ENCODE measurements around a stretch of chr12.

DNA sequence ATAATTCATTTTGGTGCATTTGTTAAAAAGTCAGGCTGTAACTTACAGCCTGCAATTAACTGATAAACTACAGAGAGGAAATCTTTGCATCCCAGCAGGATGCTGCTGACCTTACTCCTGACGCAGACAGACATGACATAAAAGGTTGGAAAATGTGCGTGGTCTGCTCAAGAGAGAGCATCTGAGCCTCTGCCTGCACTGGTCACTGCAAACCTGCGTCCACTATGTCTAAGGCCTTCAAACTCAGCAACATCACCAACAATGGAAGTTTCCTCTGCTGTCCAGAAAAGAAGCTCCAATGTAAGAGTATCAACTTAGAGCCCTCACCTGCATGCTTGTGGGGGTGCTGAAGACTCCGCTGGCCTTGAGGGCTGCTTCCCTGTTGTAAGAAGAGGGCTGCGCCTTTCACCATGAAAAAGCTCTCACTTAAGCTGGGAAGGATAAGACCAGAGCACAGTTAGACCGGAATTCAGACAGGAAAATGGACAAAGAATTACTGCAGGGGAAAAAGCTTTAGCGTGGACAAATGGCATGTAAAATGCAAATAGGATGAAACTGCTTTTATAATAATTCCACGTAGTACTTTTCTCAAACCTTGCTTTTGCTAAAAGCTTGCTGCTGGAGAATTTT, 34.3 kb downstream of the SSH1 start:
- PRO-cap: no peak

DNA sequence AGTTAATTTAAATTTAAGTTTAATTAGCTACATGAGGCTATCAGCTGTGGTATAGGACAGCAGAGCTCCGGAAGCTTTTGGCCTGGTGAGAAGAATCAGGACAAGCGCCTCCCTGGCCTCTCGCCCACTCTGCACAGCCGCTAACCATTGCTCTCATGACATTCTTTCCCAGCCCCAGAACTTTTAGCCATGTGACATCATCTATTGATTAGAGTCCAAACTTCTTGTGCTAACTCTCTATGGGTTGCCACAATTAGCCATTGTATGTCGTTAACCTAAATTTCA, 23.6 kb downstream of the SSH1 start:
- PRO-cap: no peak

- PRO-cap: no peak
Observed at GRCh38 chr12:109099244-109099762, 1.9 kb downstream of the UNG start.

DNA sequence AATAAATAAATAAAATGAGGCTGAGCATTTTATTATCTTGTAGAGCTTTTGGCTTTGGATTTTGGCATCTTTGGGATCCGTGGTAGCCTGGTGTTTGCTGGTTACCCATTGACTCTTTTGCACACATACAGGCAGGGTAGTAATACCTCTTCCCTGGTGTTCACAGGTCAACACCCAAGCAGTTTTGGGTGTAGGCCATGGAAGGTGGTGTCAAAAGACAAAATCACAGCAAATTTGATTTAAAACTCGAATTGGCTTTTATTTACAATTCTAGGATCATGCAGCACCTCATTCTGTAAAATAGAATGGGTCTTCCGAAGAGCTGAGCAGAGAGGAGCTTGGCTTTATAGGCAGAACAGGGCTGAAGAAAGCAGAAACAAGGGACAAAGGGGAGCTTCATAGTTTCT, 27.9 kb downstream of the ACACB start:
- PRO-cap: no peak

GRCh38 chr12:109154404-109155449, 38.3 kb downstream of the ACACB start:
- PRO-cap: bidirectional peak, plus-strand start at chr12:109154681, minus-strand start at chr12:109154559; bidirectional peak, plus-strand start at chr12:109155260, minus-strand start at chr12:109155116

DNA sequence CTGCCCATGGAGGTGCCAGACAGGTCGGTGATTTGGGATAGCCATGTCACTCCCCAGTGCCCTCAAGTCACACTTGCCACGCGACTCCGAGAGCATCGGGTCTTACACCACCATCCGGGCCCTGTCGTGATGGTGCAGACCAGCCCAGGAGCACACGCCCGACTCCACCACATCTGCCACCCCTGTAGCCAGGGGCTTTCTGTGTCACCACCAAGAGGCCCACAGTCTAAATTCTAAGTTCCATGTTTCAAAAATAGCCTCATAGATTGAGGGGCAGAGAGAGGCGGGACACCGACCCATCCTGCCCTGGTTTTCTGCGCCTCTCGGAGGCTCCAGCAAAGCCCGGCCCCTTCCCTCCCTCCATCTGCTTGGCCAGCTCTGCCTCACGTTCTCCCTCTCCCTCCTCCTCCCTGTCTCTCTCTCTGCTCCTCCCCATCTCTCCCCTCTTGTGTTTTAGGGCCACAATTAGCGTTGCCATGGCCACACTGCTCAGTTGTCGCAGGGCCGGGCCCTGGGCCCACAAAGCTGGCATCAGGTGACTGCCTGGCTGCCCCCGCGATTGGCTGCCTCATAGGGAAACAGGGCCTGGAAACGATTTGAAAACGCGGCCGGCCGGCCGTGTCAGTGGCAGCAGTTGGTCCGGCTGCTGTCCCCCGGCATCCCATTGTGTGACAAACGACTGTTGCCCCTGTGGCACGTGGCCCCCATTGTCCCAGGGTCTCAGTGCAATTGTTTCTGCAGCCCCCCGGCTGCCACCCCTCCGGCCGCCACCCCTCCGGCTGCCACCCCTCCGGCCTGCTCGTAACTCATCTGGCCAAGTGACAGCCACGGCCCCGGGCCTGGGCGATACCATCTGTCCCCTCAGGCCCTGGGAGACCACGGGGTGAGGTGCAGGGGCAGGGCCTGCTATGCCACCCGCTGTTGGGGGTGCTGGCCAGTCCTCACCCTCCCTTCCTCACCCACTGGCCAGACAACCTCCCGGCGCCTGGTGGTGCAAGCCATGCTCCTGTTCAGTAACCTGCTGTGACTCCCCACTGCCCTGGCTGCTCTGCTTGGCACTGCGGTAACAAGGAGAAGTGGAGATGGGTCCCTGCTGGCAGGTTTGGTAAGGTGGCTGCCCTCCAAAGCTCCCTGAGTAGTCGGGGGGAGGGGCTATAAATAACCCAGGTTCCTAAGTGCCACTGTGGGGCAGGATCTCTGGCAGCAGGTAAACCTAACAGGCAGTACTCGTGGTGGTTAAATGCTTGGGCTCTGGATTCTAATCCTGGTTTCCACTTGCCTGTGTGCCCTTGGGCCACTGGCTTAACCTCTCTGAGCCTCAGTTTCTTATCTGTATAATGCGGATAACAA, 17.4 kb downstream of the FOXN4 start:
- PRO-cap: bidirectional peak, plus-strand start at position 599 of the sequence, minus-strand start at position 364 of the sequence

- PRO-cap: no peak
Observed at GRCh38 chr12:109310335-109310838, 1.3 kb upstream of the FOXN4 start.

DNA sequence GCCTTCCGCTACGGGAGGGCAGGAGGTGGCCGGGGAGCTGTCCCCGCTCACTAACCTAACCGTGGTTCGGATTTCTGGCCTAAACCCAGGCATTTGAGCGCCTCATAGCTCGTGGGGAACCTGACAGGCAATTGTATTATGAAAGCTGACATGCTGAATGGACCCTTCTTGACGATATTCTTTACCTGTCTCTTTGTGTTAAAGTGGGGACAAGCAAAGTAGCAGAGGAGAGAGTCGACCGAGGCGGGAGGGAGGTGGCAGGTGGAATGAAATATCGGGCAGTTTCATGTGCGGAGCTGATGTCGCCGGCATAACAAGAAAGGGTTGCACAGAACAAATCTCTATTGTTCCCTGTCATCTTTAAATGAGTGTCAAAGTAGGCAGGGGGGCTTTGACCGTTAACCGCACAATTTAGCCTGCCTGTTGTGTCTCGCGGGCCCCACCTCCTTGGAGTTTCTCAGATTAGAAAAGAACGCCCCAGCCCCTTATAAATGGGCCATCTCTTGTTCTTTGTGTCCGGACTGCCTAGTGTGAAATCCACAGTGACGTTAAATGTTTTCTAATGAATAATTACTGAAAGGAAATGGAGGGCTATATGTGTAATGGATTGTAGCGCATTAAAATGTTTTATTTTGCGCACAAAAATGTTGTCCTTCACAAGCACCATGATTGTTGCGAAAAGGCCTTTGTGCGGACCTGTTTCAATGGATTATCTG, 11.5 kb downstream of the MYO1H start:
- PRO-cap: no peak

GRCh38 chr12:109459227-109459490, 17.9 kb downstream of the KCTD10 start:
- PRO-cap: unidirectional peak, minus-strand start at chr12:109459423

GRCh38 chr12:109520822-109521799, 43.7 kb downstream of the UBE3B start:
- PRO-cap: no peak

DNA sequence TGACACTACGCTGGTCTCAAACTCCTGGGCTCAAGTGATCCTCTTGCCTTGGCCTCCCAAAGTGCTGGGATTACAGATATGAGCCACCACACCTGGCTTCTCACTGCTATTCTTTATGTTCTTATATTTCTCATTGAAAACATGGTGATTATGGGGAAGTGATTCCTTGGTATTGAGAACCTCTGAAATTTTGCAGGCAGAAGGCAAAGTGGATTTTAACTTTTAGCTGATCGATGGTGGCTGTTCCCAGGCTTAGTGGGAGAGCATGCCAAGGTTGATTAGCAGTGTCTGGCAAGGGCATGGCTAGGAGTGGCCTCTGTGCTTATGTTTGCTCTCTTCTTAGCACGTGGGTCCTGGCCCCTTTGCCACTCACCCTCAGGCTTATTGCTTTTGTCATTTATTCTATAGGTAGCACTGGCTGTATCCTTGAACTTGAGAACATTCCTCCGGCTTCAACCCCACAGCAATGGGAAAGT, 2.0 kb downstream of the MVK start:
- PRO-cap: no peak

DNA sequence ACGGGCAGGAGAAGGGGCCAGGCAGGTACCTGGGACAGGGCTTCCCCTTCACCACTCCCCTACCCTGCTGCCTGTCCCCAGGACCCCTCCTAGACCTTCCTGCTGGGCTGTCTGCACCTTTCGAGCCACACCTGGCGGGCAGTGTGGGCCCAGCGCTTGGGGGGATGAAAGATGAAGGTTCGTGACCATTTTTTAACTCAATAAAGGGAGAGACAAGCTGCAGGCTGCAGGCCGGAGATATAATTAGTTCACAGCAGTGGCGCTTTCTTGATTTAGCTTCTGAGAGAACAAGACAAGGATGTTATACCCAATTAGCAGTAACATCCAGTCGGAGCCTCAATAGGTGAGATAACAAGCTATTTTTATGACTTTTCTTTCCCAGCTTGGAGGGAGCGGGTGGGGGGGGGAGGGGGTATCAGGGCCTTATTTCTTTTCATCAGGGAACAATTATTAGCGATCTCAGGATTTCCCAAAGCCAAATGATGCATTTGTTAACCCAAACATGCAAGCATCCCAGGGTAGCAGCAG, 9.0 kb downstream of the FAM222A start:
- PRO-cap: no peak

DNA sequence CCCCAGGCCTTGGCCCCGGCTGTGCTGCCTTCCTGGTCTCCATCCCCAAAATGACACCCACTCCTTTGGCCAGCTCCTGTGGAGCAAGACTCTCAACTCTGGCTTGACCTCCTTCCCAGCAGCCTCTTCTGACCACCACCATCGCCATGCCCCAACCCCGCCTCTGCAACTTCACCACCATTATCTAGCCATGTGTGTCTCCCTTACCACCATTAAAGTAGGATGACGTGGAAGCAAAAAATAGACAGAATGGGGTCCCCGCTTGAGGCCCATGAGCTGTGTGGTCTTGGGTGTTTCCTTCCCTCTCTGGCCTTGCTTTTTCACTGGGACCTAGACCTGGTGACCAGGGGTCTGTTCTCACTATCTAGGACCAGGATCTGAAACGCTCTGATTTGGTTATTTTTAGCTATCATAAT, 30.7 kb downstream of the FAM222A start:
- PRO-cap: no peak

DNA sequence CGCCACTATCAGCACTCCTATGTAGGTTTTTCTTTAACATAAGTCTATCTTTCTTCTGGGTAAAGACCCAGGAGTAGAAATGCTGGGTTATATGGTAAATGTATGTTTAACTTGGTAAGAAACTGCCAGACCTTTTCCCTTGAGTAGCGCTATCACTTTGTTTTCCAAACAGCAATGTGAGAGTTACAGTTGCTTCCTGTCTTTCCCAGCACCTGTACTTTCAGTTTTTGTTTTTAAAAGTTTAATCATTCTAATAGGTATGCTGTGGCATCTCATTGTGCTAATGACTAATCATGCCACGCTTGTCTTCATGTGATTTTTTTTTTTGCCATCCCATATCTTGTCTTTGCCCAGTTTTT, 28.2 kb downstream of the GIT2 start:
- PRO-cap: no peak

DNA sequence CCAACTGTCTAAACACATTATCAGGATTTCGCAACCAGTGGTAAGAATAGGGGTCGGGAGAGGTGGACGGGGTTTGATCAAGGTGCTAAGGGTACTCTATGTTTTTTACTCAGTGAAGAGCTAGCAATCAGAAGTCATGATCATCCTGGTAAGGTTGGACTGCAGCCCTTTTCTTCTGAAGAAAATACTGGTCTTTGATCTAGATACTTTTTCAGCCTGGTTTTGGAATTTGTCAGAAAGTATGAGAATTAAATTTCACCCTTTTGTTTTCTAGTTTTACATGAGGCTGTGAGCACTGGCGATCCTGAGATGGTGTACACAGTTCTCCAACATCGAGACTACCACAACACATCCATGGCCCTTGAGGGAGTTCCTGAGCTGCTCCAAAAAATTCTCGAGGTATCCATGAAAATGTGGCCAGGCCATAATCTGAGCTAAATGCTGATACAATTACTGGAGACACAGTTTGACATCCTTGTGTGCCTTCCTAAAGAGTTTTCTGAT, 13.7 kb downstream of the ANKRD13A start:
- PRO-cap: no peak

GRCh38 chr12:110015277-110015632, 16.0 kb downstream of the ANKRD13A start:
- PRO-cap: no peak

- PRO-cap: no peak
Observed at GRCh38 chr12:110028272-110028734, 20.0 kb downstream of the C12orf76 start.

GRCh38 chr12:110072957-110074100, 25.0 kb upstream of the C12orf76 start:
- PRO-cap: unidirectional peak, minus-strand start at chr12:110073268

DNA sequence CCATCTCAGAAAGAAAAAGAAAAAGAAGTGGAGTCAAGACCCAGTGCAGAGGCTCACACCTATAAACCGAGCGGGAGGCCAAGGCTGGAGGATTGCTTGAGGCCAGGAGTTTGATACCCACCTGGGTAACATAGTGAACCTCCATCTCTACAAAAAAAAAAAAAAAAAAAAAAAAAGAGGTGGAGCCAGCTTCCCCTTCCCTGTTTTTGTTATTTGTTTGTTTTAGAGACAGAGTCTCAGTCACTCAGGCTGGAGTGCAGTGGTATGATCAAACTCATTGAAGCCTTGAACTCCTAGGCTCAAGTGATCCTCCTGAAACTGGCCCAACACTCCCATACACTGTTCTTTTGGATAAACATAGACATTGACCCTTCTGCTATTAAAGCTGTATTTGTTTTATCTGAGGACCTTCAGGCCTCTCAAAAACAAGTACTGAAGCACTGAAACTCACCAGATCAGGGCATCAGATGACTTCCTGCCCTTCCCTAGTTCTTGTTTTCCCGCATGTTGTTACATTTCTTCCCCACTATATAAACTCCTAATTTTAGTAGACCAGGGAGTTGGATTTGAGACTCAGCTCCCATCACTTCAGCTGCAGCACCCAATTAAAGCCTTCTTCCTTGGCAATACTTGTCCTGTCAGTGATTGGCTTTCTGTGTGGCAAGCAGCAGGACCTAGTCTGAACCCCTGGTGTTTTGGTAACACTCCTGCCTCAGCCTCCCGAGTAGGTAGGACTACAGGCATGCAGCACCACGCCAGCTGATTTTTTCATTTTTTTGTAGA, 12.7 kb upstream of the IFT81 start:
- PRO-cap: no peak

DNA sequence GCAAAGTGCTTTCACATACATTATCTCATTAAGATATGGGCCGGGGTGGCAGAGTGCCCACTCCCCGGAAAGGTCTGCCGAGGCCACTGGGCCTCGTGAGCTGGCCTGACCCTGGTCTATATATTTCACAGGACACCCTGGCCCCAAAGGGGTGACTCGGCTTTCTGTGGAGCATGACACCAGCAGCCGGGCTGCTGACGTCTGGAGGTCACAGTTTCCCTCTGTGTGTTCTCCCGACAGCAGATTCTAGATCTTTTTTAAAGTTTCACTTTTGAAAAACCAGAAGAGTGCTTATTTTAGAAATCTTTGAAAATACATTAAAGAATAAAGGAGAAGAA, 27.8 kb upstream of the ATP2A2 start:
- PRO-cap: no peak

Data from rectum (tissue), 1 donor.